ENCODE data around the genes TMX2, GLYATL1, MPEG1 and STX3.

DNA sequence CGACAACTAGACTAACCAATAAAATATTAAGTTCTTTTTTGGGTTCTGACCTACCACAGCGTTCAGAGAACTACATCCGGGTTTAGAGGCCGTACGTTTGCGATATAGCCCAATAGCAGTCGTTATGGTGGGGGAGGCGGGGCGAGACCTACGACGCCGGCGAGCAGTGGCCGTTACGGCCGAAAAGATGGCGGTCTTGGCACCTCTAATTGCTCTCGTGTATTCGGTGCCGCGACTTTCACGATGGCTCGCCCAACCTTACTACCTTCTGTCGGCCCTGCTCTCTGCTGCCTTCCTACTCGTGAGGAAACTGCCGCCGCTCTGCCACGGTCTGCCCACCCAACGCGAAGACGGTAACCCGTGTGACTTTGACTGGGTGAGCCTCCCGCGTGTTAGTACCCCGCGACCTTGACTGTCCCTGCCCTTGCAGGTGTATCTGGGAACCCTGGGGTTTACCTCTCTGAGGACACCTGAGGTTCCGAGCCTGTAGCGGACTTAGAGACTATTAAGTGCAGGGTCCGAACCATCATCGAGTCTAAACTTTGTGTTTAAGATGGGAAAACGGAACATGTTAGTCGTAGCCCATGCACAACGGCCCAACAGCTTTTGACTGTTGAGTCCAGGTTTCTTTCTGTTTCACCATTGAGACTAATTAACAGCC lies at the start of gene TMX2:
Gene TMX2, plus strand, starts transcription at position 162 of the 661 bp plus-strand sequence.
- PRO-cap = unidirectional peak, plus-strand start at position 166 of the sequence
- RAMPAGE, long total RNA, 2 experiments = no peak in any of the 2 experiments

GRCh38 chr11:57827096-57827511 lies 65.5 kb downstream of the CTNND1 start:
- PRO-cap = no peak
- RAMPAGE, long total RNA, 2 experiments = no peak in any of the 2 experiments

GRCh38 chr11:58525377-58525602 lies 17.4 kb upstream of the OR5B21 start:
- PRO-cap = no peak
- RAMPAGE, long total RNA, 2 experiments = no peak in any of the 2 experiments

GRCh38 chr11:58573278-58574360 lies 2.0 kb downstream of the LPXN start:
- PRO-cap = bidirectional peak, plus-strand start at chr11:58573724, minus-strand start at chr11:58573564; bidirectional peak, plus-strand start at chr11:58574012, minus-strand start at chr11:58573986
- RAMPAGE, long total RNA, 2 experiments = no peak in any of the 2 experiments

DNA sequence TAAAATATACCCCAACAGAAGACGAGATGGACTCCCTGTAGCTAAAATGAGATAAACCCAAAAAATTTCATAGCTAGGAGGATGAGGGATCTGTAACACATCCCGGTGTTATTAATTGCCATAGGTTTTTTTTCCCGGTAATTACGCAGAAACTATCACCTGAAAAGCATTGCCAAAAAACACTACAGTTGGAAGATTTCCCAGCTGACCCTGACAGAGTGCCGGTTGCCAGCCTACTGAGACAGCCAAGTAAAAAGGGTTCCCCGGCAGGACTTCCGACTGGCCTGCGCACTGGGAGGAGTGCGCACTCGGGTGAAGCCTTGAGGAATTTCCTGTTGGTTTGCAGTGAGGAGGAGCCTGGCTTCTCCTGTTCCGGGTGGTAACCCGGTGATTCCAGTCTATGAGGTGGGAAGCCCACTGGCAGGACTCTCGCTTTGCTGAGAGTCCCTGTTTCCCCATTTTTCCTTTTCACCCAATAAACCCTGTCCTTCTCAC lies 52.1 kb downstream of the CNTF start:
- PRO-cap = no peak
- RAMPAGE, long total RNA, 2 experiments = no peak in any of the 2 experiments

DNA sequence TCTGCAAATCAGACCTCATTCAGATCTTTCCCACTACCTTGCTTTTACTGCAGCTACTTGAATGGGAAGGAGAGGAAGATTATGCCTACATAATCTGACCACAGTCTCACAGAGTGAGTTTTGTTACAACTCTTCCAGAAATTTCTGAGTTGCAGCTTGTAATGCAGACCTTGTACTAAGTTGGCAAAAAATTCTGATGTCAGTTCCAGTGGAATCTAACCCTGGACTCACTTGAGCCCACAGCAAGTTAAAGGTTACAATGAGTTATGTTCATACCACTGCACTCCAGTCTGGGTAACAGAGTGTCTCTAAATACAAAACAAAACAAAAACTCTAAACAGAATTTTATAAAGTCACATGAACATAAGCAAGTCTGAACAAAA lies 1.3 kb downstream of the GLYAT start:
- PRO-cap = no peak
- RAMPAGE, long total RNA, 2 experiments = no peak in any of the 2 experiments

DNA sequence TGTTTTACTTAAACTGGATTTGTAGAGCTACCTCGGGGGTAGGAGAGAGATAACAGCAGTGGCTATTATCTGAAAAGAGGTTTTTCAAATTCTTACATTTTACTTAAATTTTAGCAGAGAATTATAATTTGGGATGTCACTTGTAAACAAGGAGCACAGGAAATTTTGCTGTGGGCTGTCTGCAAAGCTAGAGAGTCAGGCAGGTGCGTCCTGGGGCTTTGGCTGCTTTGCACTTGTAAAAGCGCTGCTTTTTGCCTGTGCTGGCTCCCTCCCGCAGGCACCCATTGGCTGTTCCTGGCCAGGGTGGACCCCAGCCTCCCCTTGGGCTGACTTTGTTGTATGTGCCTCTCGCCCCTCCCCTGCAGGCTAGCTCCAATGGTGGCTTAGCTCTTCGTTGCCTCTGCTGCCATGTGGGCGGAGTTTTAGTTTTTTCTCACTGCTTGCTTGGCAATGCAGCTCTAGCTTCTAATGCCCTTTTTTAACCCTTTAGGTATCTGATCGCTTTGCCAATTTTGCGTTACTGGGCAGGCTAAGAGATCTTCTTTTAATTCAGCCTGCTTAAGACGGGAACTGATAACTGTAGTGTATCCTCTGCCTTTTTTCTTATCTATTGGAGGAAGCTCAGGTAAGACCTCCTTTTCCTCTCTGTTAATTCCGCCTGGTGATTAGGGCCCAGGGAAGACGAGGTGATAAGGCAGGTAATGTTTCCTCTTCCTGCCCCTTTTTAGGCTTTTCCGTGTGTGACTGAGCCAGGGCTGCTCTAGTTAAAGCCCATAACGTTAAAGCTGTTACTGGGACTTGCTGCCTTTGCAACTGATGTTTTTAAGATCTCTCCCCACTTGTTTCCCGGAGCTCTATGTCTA lies 11.9 kb upstream of the GLYATL1 start:
- PRO-cap = no peak
- RAMPAGE, long total RNA, 2 experiments = no peak in any of the 2 experiments

DNA sequence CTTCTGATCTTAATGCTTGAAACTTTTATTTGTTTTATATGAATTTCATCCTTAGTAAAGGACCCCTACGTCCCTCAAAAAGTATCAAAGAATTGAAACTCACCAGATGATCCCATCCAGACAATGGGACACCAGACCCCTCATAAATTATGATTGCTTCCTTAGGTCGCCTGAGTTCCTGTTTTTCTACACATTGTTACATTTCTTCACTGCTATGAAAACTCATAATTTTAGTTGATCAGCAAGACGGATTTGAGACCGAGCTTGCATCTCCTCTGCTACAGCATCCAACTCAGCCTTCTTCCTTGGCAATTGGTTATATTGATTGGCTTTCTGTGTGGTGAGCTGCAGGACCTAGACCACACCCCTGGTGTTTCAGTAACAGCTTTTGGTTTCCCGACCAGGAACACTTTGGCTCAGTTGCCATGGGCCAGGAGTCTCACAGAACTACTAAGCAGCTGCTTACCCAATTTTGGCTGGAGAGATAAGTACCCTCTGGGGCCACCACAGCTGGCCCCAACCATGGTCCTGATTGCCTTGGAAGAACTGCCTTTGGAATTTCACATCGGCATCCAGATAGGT lies at the start of gene GLYATL1:
Gene GLYATL1, plus strand, starts transcription at position 418 of the 582 bp plus-strand sequence.
- PRO-cap = no peak
- RAMPAGE, long total RNA, 2 experiments = no peak in any of the 2 experiments

DNA sequence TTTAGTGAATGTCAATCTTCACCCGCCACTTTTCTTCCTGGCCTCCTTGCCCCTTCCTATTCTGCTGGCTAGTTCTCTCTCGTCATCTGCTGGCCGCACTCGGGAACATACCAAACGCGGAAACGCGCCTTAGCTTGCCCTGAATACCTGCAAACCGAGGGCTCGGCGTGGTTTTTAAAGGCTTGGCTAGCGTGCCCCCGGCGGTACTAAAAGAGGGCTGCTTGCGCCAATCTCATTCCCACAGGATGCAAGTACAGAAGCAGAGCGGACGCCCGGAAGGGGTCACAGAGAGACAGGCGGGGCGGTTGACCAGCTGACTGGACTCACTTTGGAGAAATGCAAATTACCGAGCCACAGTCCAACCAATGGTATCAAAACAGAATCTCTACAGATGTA lies 24.5 kb downstream of the GLYATL1 start:
- PRO-cap = no peak
- RAMPAGE, long total RNA, 2 experiments = no peak in any of the 2 experiments

DNA sequence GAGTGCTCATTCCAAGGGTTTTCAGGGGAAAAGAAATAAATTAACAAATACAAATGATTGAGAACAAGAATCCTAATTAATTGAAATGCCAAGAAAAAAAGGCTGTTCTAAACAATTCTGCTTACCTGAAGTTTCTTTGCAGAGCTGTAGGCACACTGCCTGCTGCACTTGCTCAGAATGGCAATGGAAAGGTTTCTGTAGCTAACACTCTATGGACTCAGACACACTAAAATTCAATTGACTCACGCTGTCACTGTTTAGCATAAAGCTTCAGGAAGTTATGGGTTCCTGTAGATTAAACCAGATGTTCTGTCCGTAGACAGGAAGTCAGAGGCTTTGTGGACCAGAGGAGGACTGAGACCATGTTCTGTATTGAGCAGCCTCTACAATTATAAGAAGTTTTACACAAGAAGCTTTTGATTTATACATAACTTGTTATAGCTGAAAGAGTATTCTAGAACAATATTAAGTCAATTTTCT lies 70.3 kb downstream of the GLYATL1 start:
- PRO-cap = unidirectional peak, plus-strand start at position 330 of the sequence
- RAMPAGE, long total RNA, 2 experiments = no peak in any of the 2 experiments

- PRO-cap = bidirectional peak, plus-strand start at chr11:59144865, minus-strand start at chr11:59144685
- RAMPAGE, long total RNA, 2 experiments = start-site peak on the plus strand in 2 of 2 experiments, at chr11:59144842-59145134 at its widest, 5 to 18 reads per replicate
These were observed 2.0 kb downstream of the FAM111A start for GRCh38 chr11:59144398-59145409.

DNA sequence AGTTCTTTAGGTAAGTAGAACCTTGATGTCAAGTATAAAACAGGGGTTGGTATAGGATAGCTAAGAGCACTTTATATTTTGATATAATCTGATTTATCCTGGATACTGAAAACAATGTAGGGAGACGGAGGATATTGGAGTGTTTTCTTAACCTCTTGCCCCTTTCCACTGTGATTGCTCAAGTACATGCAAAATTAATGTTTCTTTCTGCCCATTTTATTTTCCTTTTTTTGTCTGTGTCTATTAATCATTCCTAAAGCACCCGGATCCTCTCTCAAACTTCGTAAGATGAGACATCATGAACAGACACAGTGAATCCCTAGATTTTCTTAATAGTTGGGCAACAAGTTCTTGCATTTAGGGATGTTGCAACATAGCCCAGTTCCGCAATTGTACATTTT lies 2.8 kb downstream of the FAM111A start:
- PRO-cap = no peak
- RAMPAGE, long total RNA, 2 experiments = no peak in any of the 2 experiments

DNA sequence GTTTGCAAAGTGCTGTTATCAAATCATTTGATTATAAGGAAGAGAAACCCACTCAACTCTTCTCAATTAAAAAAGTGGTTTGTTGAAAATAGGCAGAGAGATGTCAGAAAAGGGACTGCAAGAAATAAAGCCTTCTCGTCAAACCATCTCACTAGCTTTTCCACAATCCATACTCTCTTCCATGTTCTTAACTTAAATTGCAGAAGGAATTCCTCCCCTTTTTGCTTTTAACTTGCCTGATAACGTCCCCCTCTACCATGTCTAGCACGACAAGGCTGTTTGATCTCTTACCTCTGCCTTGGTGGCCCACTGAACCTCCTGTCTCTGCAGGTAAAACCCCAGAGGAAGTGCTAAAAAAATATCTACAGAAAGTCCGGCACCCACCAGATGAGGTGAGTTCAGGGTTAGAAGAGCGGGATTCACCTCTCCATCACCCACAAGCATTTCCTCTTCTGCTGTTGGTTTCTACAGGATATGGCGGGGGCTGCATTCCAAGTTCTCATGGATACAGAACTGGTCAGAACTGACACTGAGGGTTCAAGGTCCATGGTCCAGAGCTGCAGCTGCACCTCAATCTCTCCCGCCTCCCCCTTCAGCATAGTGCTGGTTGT lies 19.0 kb downstream of the DTX4 start:
- PRO-cap = no peak
- RAMPAGE, long total RNA, 2 experiments = no peak in any of the 2 experiments

DNA sequence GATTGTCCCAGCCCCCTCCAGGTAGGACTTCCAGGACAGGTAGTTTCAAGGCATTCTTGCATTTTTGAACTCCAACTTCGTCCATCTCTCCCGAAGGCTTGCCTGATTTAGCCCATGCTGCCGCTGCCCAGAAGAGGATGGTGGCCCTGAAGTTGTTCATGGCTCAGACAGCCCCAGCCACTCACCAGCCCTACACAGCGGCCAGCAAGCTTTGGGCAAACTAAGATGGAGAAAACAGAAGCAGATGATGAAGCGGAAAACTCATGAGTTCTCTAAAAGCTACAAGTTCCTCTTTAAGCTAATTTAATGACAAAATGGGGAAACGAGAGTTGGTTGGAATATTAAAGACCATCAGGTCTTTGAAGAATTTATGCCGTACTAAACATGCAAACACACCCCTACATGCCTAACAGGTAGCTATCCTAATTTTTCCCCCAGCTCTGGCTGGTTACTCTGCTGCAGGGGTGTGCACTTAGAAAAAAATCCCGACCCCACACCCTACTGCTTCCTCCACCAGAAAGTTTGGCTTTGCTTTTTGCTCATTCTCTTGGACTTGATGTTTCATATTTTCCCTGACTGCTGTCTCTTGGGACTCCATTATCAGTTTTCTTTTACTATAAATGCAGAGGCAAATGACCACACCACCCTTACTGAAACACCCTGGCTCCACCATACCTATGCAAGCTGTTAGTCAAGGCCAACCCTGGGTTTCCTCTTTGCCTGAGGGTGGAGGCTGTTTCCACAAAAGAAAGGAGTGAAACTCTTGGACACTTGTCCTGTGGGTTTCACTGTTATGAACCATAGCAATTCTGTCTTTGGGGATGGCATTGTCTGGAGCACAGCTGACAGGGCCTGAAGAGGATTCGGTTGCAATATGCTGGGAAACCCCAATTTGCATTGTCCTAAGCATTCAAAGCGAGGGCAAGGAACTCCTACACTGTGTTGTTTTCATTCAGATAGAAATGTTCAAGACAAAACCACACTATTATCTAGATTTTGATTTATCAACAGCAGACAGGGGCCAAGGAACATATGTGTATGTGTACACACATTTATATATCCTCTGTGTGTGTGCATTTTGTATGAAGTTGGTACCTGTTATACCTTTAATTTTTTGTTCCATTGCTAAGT lies at the start of gene MPEG1:
Gene MPEG1, minus strand, starts transcription at position 222 of the 1,131 bp plus-strand sequence.
- PRO-cap = no peak
- RAMPAGE, long total RNA, 2 experiments = start-site peak on the minus strand in 2 of 2 experiments, centred at positions 205 to 230 of the sequence, 13 to 14 reads per replicate

DNA sequence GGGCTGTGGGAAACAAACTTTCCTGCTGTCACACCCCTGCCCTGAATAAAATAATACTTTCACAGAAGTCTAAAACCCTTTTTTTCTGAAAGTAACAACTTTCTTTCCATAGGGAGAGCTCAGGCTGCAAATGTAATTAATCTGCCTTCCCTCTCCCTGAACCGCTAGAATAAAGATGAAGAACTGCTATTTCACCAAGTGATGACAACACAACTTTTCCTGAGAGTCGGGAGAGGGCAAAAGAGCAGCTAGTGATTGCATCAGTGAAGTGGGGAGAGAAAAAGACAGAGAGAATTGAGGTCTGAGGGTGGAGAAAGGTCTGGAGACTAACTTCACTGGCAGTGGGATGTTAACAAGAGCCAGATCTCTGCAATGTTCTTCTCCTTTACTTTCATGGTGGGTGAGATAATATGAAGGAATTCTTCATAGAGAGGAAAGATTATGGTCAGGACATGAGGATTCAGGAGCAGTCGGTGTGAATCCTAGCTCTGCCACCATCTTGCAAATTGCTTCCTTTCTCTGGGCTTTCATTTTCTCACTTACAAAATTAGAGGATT lies 10.9 kb upstream of the MPEG1 start:
- PRO-cap = no peak
- RAMPAGE, long total RNA, 2 experiments = no peak in any of the 2 experiments

DNA sequence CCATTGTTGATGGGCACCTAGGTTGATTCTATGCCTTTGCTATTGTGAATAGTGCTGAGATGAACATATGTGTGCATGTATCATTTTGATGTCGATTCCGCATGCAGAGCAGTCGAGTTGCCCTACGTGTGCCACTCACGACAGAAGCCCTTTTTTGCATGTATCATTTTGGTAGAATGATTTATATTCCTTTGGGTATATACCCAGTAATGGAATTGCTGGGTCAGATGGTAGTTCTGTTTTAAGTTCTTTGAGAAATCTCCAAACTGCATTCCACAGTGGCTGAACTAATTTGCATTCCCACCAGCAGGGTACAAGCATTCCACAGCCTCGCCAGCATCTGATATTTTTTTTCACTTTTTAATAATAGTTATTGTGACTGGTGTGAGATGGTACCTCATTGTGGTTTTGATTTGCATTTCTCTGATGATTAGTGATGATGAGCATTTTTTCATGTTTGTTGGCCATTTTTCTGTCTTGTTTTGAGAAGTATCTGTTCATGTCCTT lies 11.3 kb upstream of the OSBP start:
- PRO-cap = unidirectional peak, minus-strand start at position 156 of the sequence
- RAMPAGE, long total RNA, 2 experiments = no peak in any of the 2 experiments

DNA sequence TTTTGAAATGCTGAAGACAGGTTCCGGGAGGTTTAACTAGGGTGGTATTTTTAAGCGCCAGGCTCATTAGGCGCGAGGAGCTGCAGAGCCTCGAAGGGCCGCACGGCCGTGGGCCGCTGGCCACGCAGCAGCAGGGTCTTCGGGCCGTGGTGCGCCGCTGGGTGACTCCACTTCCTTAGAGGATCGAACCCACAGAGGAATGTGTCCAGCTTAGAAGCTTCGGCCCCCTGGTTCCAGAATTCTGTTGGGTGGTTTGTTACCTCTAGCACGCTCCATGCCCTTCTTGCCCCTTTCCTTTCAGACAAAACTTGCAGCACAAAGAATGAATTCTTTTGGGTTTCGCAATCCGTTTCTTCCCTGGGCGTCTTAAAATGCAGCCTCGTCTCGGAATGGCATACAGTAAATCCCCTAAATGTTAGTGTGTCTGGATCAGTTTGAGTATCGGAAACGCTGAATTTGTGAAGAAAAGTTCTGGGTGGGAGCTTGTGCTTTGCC lies 813 bp upstream of the PATL1 start:
- PRO-cap = bidirectional peak, plus-strand start at position 66 of the sequence, minus-strand start outside the sequence; unidirectional peak, minus-strand start at position 295 of the sequence
- RAMPAGE, long total RNA, 2 experiments = no peak in any of the 2 experiments

DNA sequence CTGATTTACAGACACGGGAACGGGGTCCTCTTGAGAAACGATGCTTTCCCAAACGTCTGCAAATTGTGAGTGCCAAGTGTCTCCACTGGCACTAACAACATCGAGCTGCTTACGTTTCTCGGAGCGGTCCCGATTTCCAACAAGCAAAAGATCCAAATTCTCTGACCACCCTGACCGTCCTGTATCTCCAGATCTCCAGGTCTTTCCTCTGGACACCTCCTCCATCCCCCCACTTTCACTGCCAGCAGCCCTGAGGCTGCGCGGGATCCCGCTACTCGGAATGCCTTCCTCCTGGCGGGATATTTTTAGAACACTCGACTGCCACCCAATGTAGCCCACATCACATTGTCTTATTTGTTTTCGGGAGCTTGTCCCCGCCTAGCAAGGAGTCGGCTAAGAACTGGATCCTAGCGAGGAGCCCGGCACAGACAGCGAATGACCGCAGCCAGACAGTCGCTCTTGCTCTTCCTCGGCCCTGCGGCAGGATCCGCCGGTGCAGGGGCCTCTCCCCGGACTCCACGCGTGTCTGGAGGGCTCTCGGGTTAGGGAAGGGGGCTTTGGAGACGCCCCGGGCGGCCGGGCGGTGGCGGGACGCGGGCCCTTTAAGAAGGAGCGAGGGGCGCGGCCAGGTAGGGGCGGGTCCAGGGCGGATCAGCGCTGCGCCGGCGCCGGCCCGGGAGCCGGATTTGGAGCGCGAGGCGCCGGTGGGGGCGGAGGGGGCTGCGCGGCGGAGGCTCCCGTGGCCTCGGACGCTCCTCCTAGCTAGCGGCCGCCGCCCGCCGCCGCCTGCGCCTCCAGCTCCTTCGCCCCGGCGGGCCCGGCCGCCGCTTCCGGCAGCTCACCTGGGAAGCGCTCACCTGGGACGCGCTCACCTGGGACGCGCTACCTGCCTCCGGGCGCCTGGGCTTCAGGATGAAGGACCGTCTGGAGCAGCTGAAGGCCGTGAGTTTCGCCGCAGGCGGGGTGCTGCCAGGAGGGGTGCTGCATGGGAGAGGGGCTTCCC lies at the start of gene STX3:
Gene STX3, plus strand, starts transcription at position 683 of the 1,003 bp plus-strand sequence.
- PRO-cap = unidirectional peak, plus-strand start at position 396 of the sequence; unidirectional peak, plus-strand start at position 425 of the sequence; unidirectional peak, plus-strand start at position 689 of the sequence
- RAMPAGE, long total RNA, 2 experiments = start-site peak on the plus strand in 2 of 2 experiments, centred at positions 796 to 885 of the sequence, 21 to 22 reads per replicate

DNA sequence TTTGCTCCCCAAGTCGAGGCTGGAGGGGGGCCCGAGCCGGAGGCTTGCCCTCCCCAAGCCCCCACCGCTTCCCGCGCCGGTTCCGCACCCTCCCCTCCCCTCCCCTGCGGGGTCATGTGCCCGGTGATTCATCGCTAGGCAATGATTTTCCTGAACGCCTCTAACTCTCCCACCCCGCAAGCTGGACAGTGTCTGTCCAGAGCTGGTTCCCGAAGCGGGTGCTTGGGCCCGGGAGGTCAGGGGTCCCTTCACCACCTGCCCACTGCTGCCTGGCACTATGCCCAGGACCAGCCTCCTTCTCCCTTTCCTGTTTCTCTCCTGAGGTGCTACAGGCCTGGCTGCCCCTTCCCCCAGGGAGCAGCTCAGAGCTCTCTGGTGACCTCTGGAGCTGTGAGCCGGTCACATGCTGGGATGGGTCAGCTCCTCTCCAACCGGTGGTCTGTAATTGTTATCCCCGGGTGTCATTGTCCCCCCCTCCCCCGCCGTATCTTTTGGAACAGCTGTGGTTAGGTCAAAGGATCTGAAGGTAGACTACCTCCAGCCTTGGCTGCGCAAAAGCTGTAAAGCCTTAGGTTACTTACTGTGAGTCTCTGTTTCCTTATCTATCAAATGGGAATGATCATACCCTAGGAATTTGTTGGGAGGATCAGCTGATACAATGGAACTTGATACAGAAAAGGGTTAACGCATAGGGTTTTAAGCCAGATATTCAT lies 677 bp downstream of the STX3 start:
- PRO-cap = bidirectional peak, plus-strand start at position 144 of the sequence, minus-strand start at position 97 of the sequence
- RAMPAGE, long total RNA, 2 experiments = no peak in any of the 2 experiments

DNA sequence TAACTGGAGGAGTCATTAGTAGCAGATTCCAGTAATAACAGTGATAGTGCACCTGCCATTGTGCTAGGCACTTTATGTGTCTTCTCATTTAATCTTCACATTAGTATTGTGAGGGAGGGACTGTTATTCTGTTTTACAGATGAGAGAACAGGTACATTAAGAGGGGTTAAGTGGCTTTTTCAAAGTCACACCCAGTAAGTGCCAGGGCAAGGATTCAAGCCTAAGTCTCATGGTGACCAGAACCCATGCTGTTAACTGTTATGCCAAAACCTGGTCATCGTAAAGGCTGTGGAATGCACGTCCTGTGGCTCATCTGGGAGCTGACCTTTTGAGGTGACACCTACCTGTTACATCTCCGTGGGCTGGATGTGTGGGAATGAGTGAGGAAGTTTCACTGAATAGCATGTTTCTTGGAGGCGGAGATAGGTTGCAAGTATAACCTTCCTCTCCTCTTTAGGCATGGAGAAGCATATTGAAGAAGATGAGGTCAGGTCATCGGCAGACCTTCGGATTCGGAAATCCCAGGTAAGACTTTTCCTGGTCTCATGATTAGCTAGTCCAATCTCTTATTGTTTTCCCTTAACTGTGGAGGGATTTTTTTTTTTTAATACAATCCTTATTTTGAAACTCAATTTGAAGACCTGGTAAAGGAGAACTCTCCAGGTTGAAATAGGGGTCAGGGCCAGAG lies 20.4 kb downstream of the MRPL16 start:
- PRO-cap = no peak
- RAMPAGE, long total RNA, 2 experiments = no peak in any of the 2 experiments